Thoracic aorta (tissue), 1 donor: ENCODE results near the gene CATSPERB.

DNA sequence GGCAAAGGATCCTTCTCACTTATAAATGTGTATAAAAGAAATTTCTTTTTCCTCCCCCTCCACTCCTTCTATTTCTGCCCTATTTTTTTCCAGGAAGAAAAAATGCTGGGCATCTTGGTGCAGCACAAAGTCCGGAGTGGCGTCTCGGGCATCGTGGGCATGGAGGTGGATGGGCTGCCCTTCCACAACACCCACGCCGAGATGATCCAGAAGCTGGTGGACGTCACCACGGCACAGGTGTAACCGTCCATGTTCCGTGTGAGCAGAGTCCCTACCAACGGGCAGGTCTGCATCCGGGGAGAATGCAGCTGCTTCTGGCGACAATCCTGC is 19.9 kb downstream of the GPR68 start:
- RAMPAGE, long total RNA, result no peak

- RAMPAGE, long total RNA, result no peak
Observed at GRCh38 chr14:91286152-91286776, 41.8 kb upstream of the GPR68 start.

- RAMPAGE, long total RNA, result no peak
Observed at GRCh38 chr14:91353966-91354732, 63.5 kb downstream of the CCDC88C start.

DNA sequence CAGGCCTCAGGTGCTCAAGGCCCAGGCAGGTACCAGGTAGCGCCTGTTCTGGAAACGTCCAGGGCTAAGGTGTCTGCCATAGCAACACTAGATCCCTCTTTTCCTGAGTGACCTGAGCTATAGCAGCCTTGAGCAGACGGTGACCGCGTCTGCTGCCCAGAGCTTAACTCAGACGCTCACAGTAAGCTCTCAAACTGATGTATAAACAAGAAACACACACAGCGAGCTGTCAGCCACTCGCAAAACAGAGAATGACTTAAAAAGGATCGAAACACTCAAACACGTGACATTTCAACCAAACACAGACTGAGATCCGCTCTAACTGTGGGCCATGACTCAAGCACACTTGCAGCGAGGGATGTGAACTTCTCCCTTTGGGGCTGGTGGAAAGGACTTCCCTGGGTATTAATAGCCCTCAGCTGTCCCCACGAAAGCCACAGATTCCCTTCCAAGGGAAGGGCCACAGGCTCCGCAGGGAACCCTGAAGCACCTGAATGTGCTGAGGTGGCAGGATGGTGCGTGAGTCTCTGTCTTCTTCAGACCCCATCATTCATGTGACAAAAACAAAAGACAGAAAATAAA is 29.1 kb downstream of the CCDC88C start:
- RAMPAGE, long total RNA, result no peak

DNA sequence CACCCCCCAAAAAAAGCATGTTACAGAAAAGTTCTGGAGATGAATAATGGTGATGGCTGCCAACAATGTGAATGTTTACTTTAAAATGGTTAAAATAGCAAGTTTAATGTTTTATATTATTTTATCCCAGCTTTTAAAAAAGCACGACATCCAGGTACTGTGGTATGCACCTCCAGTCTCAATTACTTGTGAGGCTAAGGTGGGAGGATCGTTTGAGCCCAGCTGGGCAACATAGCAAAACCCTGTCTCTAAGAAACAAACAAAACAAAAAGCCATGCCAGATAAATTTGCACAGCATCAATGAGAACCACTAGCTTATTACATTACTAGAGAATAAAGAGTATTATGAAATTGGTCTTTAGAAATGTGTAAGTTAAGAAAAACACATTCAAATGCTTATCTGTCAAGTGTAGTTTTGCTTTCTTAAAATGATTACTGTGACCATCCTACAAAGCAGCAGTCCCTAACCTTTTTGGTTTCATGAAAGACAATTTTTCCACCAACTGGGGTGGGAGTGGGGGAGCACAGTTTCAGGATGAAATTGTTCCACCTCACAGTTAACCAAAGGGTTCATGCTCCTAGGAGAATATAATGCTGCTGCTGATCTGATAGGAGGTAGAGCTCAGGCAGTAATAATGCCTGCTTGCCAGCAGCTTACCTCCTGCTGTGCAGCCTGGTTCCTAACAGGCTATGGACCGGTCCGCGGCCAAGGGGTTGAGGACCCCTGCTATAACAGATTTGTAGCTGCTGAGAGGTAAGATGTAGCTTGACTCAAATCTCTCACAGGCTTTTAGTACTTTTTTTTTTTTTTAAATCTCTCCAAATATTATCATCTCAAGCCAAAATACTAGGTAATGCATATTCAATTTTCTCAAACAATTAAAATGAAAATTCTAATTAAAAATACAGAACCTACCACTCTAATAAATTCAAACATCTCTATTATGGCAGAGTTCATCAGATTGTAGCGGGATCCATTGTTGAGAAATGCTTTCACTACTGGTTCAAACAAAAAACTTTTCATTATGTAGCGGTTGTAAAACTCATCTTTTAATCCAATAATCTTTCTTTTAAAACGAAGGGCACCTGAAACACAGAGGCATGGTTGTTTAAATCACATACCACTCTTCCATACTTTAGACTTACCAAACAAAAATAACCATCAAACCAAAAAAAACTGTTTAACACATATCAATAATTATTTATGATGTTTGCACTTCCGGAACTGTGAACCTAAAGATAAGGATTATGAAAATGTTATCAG is 45.3 kb downstream of the PPP4R3A start:
- RAMPAGE, long total RNA, result no peak

DNA sequence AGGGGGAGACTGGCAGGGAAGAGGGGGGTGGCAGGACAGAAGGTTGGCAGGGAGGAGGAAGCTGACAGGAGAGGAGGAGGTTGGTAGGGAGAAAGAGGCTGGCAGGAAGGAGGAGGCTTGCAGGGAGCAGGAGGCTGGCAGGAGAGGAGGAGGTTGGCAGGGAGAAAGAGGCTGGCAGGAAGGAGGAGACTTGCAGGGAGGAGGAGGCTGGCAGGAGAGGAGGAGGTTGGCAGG is 63.5 kb upstream of the PPP4R3A start:
- RAMPAGE, long total RNA, result no peak

DNA sequence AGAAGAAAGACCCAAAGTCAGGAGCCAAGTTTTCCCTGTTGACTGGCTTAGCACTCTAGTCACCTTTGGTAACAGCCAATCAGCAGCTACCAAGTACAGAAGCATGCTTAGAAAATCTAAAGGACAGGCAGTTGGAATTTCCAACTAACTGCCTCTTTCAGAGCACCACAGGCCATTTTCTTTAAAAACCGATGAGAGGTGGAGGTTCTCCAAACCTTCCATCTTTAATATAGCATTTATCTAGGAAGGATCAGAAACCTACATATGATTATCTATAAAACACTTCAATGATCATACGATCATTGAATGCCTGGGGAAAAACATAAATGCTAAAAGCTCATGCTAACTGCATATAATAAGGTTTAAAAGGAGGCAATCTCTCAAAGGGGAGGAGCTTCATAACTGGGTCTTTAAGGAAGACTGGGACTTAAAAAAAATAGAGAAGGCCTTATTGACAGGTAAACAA is at the start of gene CATSPERB:
Gene CATSPERB (minus strand): TSS at position 84 of the 466 bp plus-strand sequence.
- RAMPAGE, long total RNA, result no peak

GRCh38 chr14:91785077-91785461 is 53.2 kb upstream of the CATSPERB start:
- RAMPAGE, long total RNA, result no peak

DNA sequence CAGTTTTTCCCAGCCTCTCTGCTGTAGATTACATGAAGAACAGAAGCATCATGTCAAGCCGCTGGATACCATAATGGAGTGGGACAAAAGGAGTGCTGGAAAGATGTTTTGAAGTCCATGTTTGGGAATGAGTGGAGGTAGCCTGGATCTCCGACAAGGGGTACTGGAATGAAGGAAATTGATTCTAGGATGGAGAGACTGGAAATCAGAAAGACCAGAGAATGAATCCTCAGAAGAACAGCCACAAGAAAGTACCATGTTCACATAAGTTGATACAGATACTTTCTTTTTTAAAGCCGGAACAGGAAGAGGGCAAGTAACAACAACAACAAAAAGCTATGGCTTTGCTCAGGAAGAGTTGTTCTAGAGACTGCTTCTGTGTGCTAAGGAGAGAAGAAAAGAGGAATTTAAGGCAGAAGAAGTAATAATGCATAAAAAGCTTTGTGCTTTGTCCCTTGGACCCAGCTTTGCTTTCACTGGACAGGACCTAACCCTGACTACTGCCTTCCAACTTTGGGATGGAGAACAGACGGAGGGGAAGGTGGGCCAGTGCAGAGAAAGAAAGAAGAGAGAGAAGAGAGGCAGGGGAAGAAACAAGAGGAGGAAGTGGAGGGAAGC is 6.2 kb downstream of the TC2N start:
- RAMPAGE, long total RNA, result no peak

DNA sequence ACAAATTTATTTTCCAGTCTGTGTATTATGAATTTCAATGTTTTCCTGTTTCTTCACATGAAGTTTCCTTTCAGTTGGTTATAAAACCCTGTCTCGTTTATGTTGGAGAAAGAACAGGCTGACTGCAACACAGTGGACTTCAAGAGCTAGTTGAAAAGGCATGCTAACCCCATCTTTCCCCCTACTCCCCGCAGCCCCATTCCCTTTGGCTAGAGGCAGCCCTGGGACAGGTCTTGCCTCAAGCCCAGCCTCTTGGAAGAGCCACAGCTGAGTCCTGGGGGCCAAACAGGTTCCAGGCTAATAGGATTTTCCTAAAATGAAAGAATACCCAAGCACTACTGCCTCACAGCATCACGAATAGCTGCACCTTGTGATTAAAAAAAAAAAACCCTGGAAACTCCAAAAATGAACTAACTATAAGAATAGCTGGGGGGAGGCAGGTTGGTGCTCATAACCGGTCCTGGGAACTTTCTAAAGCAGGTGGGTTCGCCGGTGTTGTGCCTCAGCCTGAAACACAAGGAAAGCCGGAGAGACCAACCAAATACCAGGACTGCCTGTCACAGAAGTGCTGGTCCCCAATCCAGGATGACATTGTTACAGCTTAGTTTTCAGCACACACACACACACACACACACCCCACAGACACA is 1.5 kb downstream of the FBLN5 start:
- RAMPAGE, long total RNA, result no peak

DNA sequence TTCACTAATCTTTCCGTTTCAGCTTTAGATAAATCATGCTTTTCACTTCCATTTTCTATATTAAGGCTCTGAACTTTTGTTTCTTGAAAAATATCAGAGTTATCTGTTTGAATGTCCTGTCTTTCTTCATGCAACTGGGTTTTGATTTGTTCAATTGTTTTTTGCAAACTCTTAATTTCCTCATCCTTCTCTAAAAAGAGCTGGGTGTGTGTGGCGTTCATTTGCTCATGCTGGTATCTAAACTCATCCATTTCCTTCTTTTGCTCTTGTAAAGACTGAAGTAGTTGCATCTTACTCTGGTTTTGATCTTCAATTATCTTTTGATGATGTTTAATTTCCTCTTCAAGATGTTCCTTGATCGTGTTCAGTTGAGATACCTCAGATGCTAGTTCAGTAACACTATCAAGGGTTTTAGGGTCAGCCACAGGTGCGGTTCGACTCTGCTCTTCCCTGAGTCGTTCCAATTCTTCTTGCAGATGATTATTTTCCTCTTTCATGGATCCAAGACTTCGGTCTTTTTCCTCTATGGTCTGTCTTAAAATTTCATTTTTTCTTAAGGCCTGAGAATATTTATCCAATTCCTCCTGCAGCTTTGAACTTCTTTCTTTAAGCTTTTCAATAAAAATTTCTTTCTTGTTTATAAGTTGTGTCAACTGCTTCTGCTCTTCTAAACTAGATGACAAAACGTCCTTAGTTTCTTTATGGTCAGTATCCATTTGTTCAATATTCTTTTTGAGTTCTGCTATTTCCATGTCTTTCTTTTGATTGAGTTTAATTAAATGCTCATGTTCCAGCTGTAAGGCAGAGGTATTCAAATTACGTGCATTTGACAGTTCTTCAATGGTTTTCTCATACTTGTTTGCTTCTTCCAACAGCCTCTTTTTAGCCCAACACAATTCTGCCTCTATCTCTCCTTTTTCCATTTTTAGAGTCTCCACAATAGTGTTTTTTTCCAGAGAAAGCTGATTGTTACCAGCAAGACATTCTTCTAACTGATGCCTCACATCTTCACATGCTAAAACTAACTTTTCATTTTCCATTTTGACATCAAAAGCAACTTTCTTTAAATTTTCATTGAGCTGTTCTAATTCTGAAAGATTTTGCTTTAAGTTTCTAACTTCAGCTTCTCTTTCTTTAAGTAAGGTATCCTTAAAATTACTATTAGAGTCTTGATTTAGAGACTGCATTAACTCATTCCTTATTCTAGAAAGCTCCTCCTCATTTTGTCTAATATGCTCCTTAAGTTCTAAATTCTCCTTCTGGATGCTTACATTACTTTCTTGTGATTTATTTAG is 34.5 kb downstream of the TRIP11 start:
- RAMPAGE, long total RNA, result start-site peak on the minus strand centred at position 480 of the sequence, 5 bp wide, 21 reads; start-site peak on the minus strand centred at position 695 of the sequence, 157 bp wide, 33 reads

DNA sequence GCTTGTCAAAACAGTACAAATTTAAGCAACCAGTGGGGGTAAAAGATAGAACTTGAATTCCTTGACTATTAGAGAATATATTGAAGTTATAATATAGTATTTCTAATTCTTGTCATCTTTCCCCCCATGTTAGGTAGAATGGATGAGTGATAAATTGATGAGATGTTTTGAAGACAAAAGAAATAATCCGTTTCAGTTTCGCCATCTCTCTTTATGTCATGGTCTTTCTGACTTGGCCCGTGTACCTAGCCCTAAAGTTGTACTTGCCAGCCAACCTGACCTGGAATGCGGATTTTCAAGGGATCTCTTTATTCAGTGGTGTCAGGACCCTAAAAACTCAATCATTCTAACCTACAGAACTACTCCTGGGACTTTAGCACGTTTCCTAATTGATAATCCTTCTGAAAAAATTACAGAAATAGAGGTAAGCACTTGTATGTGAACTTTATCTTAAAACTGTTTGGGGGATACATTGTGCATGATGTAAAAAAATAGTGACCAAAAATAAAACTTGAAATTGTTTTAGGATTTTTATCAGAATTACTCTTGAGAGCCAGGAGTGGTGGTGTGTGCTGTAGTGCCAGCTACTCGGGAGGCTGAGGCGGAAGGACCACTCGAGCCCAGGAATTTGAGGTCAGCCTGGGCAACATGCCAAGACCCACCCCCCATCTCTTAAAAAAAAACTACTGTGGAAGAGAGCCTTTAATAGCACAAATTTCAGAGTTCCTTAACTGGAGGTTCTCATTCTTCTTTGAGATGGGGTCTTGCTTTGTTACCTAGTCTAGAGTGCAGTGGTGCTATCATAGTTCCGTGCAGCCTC is 21.3 kb downstream of the CPSF2 start:
- RAMPAGE, long total RNA, result start-site peak on the plus strand centred at position 407 of the sequence, 30 bp wide, 17 reads

- RAMPAGE, long total RNA, result no peak
Observed at GRCh38 chr14:92287107-92287526, 35.8 kb upstream of the SLC24A4 start.

- RAMPAGE, long total RNA, result no peak
Observed at GRCh38 chr14:92443527-92444168, 69.9 kb upstream of the RIN3 start.

DNA sequence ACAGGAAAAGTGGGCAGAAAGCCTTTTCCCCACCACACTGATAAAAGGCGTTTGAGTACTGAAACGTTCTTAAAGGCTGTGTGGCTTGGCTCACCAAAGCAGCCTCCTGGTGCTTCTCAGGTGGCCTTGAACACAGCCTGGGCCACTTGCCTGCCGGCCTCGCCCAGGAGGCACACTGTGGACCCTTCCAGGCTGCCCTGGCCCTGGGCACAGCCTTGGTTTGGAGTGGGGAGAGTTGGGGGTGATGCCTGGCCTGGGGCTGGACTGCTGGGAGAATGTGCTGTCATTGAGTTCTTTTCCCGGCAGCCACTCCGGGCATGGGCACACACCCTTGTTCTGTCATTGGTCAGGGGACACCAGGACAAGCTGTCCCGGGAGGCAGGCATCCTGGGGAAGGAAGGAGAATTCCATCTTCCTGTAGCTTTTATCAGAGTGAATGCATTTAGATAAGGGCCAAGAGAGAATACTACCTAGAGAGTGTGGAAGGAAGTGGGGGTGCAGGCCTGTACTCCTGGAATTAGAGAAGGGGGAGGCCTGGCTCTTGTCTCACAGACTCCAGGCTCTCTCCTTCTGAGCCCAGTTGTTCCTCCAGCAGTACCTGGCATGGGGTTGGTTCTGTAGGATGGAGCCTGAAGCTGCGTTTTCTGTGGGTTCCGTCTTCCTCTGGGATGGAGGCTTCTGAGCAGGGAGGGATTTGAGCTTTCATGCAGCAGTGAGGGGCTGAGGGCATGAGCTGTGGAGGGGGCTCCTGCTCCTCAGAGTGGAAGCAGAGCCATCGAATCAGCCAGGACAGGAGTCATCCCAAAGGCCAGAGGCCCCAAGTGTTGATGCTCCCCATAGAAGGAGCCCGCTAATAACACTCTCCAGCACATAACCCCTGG is 61.7 kb upstream of the RIN3 start:
- RAMPAGE, long total RNA, result no peak

- RAMPAGE, long total RNA, result no peak
Observed at GRCh38 chr14:92471908-92472339, 41.7 kb upstream of the RIN3 start.

GRCh38 chr14:92514908-92515257 is 1.3 kb downstream of the RIN3 start:
- RAMPAGE, long total RNA, result no peak

GRCh38 chr14:92667575-92667874 is 80.9 kb downstream of the LGMN start:
- RAMPAGE, long total RNA, result no peak

- RAMPAGE, long total RNA, result no peak
Observed at GRCh38 chr14:92671121-92671931, 77.1 kb downstream of the LGMN start.

GRCh38 chr14:92685696-92686236 is 62.7 kb downstream of the LGMN start:
- RAMPAGE, long total RNA, result no peak